Upper lobe of left lung (tissue), 5 donors: ENCODE measurements around the genes H1-5, ZSCAN26, TRIM27 and GABBR1.

- PRO-cap, 2 experiments, result peak in 1 of 2 experiments; most common minus-strand start chr6:27592898 (in 1)
- RAMPAGE, long total RNA, 4 experiments, result no peak in any of the 4 experiments
Measured at GRCh38 chr6:27592337-27593109, 119.6 kb upstream of the ZNF184 start.

DNA sequence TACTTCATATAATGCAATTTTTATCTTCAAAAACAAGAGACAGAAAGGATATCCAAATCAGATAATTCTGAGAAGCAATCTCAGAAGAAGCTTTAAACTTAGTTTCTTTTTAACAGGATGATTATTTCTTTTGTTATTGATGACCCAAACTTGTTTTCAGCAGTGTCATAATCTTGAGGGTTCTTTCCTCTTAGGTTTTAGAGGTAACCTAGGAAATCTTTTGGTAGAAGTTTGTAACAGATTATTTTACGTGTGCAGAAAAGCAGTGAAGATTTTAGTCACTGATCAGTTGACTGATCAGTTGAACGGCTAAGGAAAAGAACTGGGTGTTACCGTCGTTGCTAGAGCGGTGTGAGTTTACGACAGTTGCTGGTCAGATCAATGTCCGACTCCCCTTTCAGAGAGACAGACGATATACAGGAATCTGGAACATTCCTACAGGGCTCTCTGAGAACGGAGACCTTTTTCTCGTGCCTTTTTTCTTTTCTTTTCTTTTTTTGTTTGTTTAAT, 132.0 kb upstream of the ZNF184 start:
- PRO-cap, 2 experiments, result no peak in any of the 2 experiments
- RAMPAGE, long total RNA, 4 experiments, result no peak in any of the 4 experiments

DNA sequence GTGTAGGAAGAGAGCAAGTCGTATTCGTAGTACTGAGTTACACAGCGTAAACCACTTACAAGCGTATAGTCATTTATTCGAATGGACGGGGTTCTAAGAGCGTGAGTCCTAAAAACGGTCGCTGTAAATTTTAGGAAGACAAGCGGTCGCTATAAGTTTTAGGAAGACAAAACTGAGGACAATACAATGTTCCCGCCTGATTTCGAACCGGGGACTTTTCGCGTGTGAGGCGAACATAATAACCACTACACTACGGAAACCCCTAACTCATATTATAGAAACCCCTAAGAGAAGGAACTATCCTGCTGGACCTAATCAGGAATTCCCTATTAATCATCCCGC, 79.4 kb downstream of the H2BC13 start:
- PRO-cap, 2 experiments, result no peak in any of the 2 experiments
- RAMPAGE, long total RNA, 4 experiments, result no peak in any of the 4 experiments

DNA sequence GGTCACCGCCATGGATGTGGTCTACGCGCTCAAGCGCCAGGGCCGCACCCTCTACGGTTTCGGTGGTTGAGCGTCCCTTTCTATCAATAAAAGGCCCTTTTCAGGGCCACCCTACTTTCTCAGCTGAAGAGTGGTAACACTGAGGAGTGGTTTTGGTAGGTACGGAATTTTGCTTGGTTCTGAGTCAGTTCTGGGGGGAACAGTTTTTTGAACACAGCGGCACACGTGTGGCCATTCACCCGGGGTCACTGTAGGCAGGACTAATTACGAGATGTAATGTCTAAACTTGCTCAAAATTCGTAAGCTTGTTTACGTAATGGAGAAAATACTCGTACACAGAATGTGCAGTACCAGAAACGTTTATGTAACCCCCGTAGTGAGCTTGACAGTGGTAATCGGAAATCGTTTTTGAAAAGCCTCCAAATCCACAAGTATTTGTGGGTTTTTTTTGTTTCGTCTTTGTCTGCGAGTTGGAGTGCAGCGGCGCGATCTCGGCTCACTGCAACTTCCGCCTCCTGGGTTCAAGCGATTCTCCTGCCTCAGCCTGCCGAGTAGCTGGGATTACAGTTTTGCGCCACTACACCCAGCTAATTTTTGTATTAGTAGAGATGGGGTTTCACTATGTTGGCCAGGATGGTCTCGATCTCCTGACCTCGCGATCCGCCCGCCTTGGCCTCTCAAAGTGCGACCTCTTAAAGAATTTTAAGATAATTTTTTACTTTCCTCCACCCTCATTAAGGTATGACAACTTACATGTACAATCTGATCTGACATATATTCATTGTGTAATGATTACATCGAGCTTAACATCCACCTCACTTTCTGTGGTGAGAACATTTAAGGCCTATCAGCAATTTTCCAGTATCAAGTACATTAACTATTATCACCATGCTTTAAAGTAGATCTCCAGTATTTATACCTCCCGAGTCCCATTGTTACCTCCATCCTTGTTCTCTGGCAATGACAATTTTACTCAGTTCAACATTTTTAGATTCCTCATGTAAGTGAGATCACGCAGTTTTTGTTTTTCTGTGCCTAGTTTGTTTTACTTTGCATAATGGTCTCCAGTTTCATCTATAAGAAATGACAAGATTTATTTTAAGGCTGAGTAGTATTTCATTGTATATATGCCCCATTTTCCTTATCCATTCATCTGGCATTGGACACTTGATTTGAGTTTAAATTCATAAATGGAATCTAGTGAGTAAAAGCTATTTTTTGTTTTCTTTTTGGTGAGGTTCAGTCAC, 898 bp downstream of the H4C11 start:
- PRO-cap, 2 experiments, result no peak in any of the 2 experiments
- RAMPAGE, long total RNA, 4 experiments, result no peak in any of the 4 experiments

GRCh38 chr6:27866913-27867959, at the start of gene H1-5:
Gene H1-5 (minus strand): TSS chr6:27867588.
- PRO-cap, 2 experiments, result peak in 1 of 2 experiments; most common minus-strand start chr6:27867588 (in 1)
- RAMPAGE, long total RNA, 4 experiments, result start-site peak on the minus strand in 2 of 4 experiments, at chr6:27867260-27867590 at its widest, 6 to 285 reads per replicate

GRCh38 chr6:27891442-27891860, 825 bp upstream of the H3C12 start:
- PRO-cap, 2 experiments, result no peak in any of the 2 experiments
- RAMPAGE, long total RNA, 4 experiments, result no peak in any of the 4 experiments

GRCh38 chr6:28104449-28105850, 19.5 kb upstream of the ZSCAN16 start:
- PRO-cap, 2 experiments, result peak in 2 of 2 experiments; most common plus-strand start chr6:28104849 (in 1); most common minus-strand start chr6:28104699 (in 1)
- RAMPAGE, long total RNA, 4 experiments, result no peak in any of the 4 experiments

- PRO-cap, 2 experiments, result peak in 2 of 2 experiments; most common plus-strand start chr6:28219012 (in 1); most common minus-strand start chr6:28219110 (in 2)
- RAMPAGE, long total RNA, 4 experiments, result no peak in any of the 4 experiments
Measured at GRCh38 chr6:28218414-28219437, 6.3 kb upstream of the ZSCAN9 start.

DNA sequence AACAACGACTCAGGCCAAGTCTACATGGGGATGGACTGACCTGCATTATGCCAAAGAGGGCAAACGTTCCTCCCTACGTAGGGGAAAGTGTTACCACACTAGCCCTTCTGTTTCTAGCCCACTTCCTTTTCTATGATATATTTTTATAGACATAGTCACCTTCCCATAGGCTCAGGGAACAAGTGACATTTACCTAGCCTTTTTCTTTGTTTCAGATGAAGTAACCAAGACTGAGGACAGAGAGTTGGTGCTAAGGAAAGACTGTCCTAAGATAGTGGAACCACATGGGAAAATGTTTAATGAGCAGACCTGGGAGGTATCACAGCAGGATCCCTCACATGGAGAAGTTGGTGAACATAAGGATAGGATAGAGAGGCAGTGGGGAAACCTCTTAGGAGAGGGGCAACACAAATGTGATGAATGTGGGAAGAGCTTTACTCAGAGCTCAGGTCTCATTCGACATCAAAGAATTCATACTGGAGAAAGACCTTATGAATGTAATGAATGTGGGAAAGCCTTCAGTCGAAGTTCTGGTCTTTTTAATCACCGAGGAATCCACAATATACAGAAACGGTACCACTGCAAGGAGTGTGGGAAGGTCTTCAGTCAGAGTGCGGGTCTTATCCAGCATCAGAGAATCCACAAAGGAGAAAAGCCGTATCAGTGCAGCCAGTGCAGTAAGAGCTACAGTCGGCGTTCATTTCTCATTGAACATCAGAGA, 7.4 kb downstream of the ZSCAN9 start:
- PRO-cap, 2 experiments, result no peak in any of the 2 experiments
- RAMPAGE, long total RNA, 4 experiments, result start-site peak on the plus strand in 1 of 4 experiments, centred at position 181 of the sequence, 21 reads per replicate

GRCh38 chr6:28259482-28259965, 427 bp downstream of the NKAPL start:
- PRO-cap, 2 experiments, result no peak in any of the 2 experiments
- RAMPAGE, long total RNA, 4 experiments, result no peak in any of the 4 experiments

- PRO-cap, 2 experiments, result peak in 1 of 2 experiments; most common plus-strand start chr6:28267143 (in 1); most common minus-strand start chr6:28267068 (in 1)
- RAMPAGE, long total RNA, 4 experiments, result start-site peak on the plus strand in 4 of 4 experiments, at chr6:28267113-28267370 at its widest, 24 to 615 reads per replicate
Measured at GRCh38 chr6:28266824-28267847, at the start of gene ZSCAN26. Gene ZSCAN26 (plus strand): TSS chr6:28267143.

- PRO-cap, 2 experiments, result peak in 1 of 2 experiments; most common plus-strand start chr6:28489925 (in 1); most common minus-strand start chr6:28489995 (in 1)
- RAMPAGE, long total RNA, 4 experiments, result no peak in any of the 4 experiments
Measured at GRCh38 chr6:28489727-28490762, 25.5 kb downstream of the GPX6 start.

GRCh38 chr6:28693965-28694417, 106.9 kb upstream of the SCAND3 start:
- PRO-cap, 2 experiments, result no peak in any of the 2 experiments
- RAMPAGE, long total RNA, 4 experiments, result no peak in any of the 4 experiments

GRCh38 chr6:28710151-28710879, 123.2 kb upstream of the SCAND3 start:
- PRO-cap, 2 experiments, result no peak in any of the 2 experiments
- RAMPAGE, long total RNA, 4 experiments, result no peak in any of the 4 experiments

DNA sequence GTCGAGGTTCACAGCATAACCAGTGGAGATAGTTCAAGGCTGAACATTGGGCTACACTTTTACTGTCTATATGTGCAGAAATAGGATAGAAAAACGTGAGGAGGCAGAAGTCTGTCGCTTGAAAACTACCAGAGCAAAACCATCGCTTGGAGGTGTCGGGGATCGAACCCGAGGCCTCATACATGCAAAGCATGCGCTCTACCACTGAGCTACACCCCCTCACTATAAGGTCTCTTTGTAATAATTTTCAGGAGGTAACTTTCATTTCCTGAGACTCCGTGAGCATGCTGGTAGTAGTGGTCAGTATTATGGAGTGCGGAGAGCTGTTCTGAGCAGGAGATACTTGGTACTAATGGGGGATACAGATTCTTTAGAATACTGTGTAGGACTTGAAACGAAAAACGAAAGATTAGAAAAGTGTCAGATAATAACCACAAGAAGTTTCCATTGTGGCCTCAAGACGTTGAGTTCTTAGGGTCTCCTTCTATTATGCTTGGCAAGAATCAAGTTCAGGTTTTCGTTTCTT, 106.6 kb downstream of the TRIM27 start:
- PRO-cap, 2 experiments, result no peak in any of the 2 experiments
- RAMPAGE, long total RNA, 4 experiments, result no peak in any of the 4 experiments

GRCh38 chr6:28904018-28904818, 19.6 kb downstream of the TRIM27 start:
- PRO-cap, 2 experiments, result no peak in any of the 2 experiments
- RAMPAGE, long total RNA, 4 experiments, result no peak in any of the 4 experiments

GRCh38 chr6:28922801-28923811, 679 bp downstream of the TRIM27 start:
- PRO-cap, 2 experiments, result peak in 1 of 2 experiments; most common plus-strand start chr6:28923082 (in 1); most common minus-strand start chr6:28923091 (in 1)
- RAMPAGE, long total RNA, 4 experiments, result start-site peak on the minus strand in 3 of 4 experiments, at chr6:28923231-28923826 at its widest, 17 to 55 reads per replicate

DNA sequence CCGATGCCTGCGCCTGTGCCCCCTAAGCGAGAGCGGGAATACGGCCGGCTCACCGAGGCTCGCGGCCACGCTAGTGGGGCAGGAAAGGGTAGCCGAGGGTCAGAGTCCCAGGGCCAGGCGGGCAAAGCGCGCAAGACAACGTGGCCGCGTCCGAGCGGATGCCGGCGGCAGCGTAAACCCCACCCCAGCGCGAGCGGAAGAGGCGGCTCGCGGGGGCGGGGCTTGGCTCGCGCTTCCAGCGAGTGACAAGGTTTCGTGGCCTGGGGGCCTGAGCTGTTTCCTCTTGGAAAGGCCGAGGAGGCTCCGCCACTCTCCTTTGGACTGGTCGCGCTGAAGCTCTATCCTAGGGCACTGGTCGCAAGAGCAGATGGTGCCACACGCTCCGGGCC, at the start of gene TRIM27:
TSS of gene TRIM27 (minus strand) at position 174 of the 389 bp plus-strand sequence.
- PRO-cap, 2 experiments, result peak in 2 of 2 experiments; most common plus-strand start position 252 of the sequence (in 1); most common minus-strand start position 130 of the sequence (in 1)
- RAMPAGE, long total RNA, 4 experiments, result start-site peak on the minus strand in 3 of 4 experiments, centred at positions 131 to 143 of the sequence, 19 to 55 reads per replicate

DNA sequence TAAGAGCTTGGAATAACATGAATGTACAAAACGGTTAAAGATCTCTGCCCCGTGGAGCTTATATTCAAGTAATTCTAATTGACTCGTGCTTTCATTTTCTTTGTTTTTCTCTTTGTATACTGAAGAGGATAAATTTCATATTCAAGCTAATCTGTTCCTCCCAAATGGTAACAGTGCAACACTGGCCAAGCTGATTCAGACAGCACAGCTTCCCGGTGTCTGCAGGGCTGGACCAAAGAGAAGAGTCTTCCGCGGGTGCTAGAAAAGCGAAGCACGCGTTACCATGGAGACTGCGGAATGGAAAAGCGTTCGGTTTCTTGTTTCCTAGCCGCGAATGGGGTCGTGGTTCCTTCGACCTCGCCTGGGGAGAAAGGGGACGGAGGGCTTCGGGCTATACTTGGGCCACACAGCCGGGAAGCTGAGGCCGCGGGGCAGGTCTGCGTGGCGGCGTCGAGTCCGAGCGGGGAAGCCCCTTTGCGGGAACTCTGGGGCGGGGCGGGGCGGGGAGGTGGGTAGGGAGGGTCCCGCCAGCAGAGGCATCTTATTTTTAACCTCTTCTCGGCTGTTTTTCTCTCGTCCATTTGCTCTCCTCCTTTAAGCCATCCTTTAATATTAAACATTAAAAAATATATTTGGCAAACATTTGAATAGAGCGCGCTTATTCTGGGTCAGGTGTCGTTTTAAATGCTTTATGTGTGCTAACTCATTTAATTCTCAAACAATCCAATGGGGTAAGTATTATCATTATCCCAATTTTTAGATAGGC, 6.3 kb upstream of the ZNF311 start:
- PRO-cap, 2 experiments, result no peak in any of the 2 experiments
- RAMPAGE, long total RNA, 4 experiments, result no peak in any of the 4 experiments

DNA sequence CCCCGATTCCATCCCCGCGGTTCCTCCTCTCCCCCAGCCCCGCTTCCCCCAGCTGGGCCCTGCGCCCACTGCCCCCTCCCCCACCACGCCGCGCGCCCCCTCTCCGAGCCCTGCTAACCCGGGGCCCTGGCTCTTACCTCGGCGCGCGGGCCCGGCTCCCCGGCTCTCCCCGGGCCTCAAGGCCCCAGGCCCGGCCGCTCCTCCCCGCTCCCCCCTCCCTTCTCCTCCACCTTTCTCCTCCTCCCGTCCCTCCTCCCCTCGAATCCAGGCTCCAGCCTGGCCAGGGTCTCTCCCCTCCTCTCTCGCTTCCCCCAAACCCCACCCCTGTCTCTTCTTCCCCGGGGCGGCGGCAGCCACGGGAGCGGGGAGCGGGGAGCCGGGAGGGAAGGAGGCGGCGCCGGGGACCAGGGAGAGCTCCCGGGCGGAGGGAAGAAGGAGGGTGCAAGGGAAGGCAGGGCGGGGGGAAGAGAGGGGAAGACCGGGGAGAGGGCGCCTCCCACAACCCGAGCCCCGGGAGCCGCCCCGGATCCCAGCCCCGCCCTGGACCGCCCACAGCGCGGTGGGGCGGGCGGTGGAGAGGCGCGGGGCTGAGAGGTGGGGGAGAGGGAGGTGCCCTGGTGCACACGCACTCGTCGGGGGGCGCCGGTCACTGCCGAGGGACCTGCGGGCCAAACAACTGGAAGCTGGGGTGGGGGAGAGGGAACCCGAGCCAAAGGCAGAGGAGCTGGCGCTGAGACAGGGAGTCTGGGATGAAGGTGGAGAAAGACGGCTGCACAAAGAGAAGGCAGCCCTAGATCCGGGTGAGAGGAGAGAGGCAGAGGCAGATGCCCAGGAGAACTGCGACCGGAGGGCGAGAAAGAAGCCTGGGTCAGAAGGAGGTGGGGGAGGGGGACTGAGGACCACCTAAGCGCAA, at the start of gene GABBR1:
TSS of gene GABBR1 (minus strand) at position 471 of the 913 bp plus-strand sequence.
- PRO-cap, 2 experiments, result peak in 2 of 2 experiments; most common plus-strand start position 592 of the sequence (in 2); most common minus-strand start position 408 of the sequence (in 1)
- RAMPAGE, long total RNA, 4 experiments, result start-site peak on the minus strand in 4 of 4 experiments, centred at positions 187 to 400 of the sequence, 18 to 94 reads per replicate